ENCODE data around the genes IQCC and BSDC1.

- PRO-cap = no peak
- RAMPAGE, long total RNA, 3 experiments = no peak in any of the 3 experiments
Observed at GRCh38 chr1:31837691-31838392, 22.0 kb upstream of the SPOCD1 start.

- PRO-cap = no peak
- RAMPAGE, long total RNA, 3 experiments = no peak in any of the 3 experiments
Observed at GRCh38 chr1:31935626-31935980, 2.6 kb downstream of the PTP4A2 start.

- PRO-cap = no peak
- RAMPAGE, long total RNA, 3 experiments = no peak in any of the 3 experiments
Observed at GRCh38 chr1:32023377-32023816, 9.7 kb downstream of the KHDRBS1 start.

- PRO-cap = no peak
- RAMPAGE, long total RNA, 3 experiments = no peak in any of the 3 experiments
Observed at GRCh38 chr1:32042226-32042760, 28.6 kb downstream of the KHDRBS1 start.

DNA sequence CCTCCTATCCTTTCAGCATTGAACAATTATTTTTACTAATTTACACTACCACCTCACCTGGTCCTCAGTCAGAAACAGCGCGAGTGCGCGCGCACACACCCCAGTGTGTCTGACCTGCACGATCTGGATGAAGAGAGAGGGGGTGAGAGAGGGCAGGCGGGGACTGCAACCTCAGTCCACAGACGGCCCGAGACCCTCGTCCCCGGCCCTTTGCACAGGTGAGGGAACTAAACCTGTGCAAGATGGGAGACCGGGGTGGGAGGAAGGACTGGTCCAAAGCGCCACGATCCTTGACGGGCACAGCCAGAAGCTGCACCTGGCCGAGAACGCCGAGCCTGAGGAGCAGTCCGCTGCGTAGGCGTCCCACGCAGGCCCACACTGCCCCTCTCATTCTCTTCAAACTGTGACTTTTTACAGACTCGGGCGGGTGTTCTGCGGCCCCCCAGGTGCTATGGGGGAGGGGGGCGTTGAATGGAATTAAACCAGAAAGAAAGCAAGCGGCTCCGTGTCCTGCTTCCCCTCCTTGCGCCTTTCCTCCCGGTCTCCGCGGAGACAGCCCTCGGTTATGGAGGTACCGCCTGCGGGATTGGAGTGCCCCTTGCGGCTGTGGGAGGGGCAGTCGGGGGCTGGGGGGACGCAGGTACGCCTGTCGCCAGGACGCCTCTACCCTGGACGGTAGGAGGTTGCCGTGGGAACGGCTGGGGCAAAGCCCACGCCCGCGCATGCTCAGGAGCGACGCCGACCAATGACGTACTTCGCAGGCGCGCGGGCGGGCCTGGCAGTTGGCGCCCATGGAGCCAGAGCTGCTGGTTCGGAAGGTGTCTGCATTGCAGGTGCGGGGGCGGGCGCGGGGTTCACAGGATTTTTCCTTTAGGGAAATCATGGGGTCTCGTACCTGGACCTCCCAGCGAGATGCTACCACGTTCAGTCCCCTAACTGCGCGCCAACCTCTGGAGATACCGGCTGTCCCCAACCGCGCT lies at the start of gene IQCC:
IQCC (plus strand) TSS at position 781 of the 980 bp plus-strand sequence.
- PRO-cap = bidirectional peak, plus-strand start at position 758 of the sequence, minus-strand start at position 677 of the sequence
- RAMPAGE, long total RNA, 3 experiments = start-site peak on the plus strand in 3 of 3 experiments, centred at positions 759 to 765 of the sequence, 10 to 19 reads per replicate

DNA sequence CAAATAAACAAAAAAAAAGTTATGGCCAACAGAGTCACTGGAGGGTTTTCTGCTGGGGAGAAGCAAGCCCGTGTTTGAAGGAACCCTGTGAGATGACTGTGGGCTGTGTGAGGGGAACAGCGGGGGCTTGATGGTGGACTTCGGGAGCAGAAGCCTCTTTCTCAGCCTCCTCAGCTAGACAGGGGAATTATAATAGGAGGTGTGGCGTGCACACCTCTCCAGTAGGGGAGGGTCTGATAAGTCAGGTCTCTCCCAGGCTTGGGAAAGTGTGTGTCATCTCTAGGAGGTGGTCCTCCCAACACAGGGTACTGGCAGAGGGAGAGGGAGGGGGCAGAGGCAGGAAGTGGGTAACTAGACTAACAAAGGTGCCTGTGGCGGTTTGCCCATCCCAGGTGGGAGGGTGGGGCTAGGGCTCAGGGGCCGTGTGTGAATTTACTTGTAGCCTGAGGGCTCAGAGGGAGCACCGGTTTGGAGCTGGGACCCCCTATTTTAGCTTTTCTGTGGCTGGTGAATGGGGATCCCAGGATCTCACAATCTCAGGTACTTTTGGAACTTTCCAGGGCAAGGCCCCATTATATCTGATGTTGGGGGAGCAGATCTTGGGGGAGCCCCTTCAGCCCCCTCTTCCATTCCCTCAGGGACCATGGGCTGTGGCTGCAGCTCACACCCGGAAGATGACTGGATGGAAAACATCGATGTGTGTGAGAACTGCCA lies 18.0 kb upstream of the HDAC1 start:
- PRO-cap = no peak
- RAMPAGE, long total RNA, 3 experiments = no peak in any of the 3 experiments

DNA sequence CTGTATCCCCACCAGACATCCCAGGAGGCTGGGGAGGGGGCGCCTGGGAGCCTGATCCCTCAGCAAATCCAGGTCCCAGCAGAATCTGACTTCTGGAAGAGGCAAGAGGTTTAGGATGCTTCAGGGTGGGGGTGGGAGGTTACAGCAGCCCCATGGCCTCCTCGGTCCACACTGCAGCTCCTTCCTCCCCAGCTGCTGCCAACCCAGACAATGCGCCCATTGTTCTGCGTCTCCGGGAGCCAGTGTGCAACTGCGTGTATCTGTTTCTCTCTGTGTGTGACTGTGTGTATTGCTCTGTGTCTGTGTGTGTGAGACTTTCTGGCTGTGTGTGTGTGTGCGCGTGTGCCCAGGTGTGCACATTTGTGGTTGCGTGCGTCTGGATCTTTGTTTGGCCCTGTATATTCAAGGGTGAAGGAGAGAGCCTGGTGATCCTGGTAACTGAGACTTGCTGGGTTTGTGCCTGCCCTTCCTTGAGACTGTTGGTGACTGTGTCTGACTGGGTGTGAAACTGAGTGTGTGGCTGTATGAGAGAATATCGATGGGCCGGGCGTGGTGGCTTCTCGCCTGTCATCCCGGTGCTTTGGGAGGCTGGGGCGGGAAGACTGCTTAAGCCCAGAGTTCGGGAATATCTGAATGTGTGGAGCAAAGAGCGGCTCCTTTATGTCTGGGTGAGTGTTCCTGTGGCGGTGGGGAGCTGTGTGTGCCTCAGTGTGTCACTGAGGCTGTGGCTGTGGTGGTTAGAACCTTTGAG lies 2.4 kb upstream of the MARCKSL1 start:
- PRO-cap = no peak
- RAMPAGE, long total RNA, 3 experiments = no peak in any of the 3 experiments

GRCh38 chr1:32353705-32354544 lies 8.4 kb downstream of the FAM229A start:
- PRO-cap = no peak
- RAMPAGE, long total RNA, 3 experiments = no peak in any of the 3 experiments

DNA sequence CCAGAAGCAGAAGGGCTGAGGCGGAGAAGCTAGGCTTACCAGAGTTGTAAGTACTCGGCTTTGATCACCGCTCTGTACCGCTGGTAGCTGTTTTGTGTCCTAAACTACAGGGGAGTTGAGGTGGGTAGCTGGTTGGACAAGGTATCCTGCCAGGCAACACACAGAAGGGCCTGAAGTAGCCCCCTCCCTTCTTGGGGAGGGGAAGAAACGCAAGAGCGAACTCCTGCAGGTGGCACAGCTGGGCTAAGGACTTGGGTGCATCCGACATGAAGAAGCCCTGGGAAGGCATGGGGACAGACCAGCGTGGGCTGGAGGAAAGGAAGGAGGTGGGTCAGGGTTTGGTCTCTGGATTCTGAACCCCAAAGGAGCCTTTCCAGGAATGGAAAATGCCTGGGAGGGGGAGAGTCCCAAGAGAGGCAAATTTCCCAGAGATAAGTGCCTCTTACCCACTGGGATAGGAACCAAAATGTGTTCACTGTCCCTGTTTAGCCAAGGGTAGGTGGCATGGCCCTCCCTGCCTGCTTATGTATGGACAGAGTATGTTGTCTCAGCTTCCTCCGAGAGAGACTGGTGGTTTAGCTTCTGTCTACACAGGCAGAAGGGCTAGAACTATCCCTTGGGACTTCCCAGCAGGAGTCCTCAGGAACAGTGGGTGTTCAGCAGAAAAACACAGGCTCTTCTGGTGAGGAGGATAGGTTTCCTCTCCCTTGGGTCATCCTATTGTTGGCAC lies 3.5 kb downstream of the TSSK3 start:
- PRO-cap = no peak
- RAMPAGE, long total RNA, 3 experiments = no peak in any of the 3 experiments

DNA sequence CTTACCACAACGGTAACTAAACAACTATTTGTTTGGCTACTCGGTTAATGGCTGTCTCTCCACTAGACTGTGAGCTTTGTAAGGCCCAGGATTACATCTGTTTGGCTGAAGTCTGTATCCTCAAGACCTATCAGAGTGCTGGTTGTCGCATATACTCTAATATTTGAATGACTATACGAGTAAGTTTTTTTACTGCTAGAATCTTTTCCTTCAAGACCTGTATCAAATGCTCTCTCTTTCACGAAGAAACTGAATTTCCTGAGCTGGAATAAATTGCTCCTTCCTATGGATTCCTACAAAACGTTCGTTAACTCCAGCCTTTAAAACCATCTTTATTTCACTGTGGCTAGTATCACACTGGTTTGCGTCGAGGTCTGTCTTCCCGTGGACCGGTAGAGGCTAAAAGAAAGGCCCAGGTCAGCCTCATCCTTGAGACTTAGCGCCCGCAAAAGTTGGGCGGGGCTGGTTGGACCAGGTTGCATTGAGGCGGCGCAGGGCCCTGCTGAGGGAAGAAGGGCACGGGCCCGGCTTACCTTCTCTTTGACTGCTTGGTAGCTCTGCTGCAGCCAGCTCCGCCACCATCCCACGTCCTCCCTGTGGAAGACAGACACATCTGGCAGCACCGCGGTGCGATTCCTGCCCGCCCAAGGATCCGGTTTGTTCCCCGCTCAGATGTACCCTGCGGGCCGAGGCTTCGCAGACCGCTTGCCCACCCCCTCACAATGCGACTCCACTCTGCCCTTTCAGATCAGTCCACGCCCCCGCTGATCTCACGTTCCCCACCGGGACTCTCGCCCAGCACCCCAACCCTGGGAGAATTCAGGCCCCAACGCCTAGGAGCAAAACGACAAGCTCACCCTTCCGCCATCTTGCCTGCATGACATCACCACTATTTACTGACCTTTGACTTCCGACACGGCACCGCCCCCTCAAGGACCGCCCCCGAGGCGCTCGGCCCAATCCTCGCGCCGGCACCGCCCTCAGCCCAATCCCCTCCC lies at the start of gene BSDC1:
BSDC1 (minus strand) TSS at position 895 of the 998 bp plus-strand sequence.
- PRO-cap = bidirectional peak, plus-strand start outside the sequence, minus-strand start at position 879 of the sequence
- RAMPAGE, long total RNA, 3 experiments = start-site peak on the minus strand in 2 of 3 experiments, centred at positions 878 to 880 of the sequence, 83 to 129 reads per replicate

DNA sequence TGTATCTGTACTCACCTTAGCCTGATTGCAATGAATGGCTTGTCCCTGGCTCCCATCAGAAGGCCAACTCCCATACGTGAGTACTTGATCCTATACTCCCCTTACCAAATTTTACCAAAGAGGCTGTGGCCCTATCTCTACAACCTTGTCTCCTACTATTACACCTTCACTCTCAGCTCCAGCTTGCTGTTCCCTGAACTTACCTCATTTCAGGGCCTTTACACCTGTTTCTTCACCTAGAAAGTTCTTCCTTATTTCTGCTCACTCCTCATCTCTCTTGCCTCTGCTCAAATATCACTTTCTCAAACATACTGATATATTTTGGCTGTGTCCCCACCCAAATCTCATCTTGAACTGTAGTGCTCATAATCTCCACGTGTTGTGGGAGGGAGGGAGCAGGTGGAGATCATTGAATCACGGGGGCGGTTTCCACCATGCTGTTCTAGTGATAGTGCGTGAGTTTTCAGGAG lies 26.8 kb downstream of the ZBTB8OS start:
- PRO-cap = no peak
- RAMPAGE, long total RNA, 3 experiments = no peak in any of the 3 experiments

GRCh38 chr1:32655812-32656594 lies 5.0 kb downstream of the RBBP4 start:
- PRO-cap = no peak
- RAMPAGE, long total RNA, 3 experiments = no peak in any of the 3 experiments

- PRO-cap = no peak
- RAMPAGE, long total RNA, 3 experiments = no peak in any of the 3 experiments
Observed at GRCh38 chr1:32701278-32702161, 1.1 kb downstream of the SYNC start.

DNA sequence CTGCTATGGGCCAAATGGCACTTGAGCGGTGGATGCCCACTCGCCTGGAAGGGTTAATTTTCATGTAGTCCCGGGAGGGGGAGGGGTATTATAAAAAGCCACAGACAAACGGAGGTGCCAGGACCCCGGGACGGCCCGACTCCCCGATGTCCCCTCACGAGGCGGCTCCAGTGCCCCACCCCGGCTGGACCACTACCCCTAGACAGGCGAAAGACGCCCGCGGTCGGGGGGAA lies 344 bp downstream of the SYNC start:
- PRO-cap = no peak
- RAMPAGE, long total RNA, 3 experiments = no peak in any of the 3 experiments

DNA sequence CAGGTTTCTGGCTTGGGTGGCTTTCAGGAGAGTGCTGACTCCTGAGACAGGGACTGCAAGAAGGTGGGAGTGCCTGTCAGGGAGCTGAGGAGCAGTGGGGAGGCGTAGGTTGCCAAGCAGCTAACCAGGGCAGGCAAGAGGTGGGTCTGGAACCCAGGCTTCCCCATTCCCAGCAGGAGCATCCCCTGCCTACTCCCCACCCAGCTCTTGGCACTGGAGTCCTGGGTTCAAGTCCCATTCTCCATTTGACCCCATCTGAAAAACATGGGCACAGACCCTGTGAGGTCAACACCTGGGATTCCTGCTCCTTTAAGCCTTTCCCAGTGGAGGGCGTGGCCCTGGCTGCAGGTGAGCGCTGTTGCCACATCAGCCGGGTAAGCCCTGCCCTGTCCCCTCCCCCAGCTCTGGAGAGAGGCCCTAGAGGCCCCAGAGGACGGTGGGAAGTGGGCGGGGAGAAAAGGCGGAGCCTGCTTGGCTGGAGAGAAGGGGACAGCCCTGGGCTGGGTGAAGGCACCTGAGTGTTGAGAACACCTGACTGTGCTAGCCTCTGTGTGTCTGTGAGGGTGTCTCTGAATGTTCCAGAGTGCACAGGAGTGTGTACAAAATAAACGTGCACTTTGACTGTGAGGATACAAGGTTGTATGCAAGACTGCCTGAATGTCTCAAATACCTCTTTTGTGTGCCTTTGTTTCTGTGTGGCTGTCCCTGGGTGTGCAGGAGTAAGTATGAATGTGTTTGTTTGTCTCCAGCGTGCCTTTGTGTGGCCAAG lies 14.0 kb upstream of the SYNC start:
- PRO-cap = no peak
- RAMPAGE, long total RNA, 3 experiments = no peak in any of the 3 experiments

- PRO-cap = no peak
- RAMPAGE, long total RNA, 3 experiments = no peak in any of the 3 experiments
Observed at GRCh38 chr1:32742217-32742914, 736 bp downstream of the KIAA1522 start.

DNA sequence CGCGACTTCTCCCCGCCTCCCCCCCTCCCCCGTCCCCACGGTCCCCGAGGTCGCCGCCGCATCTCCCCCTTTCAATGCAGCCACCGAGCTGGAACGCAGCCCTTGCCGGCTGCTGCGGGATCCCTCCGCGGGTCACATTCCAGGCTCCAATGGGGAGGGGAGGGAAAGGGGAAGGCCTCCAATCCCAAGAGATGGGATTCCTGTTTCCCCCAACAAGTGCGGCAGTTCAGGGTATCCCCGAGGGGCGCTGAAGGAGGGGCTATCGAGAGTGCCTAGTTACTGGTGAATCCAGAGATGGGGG lies 13.2 kb downstream of the KIAA1522 start:
- PRO-cap = no peak
- RAMPAGE, long total RNA, 3 experiments = no peak in any of the 3 experiments

DNA sequence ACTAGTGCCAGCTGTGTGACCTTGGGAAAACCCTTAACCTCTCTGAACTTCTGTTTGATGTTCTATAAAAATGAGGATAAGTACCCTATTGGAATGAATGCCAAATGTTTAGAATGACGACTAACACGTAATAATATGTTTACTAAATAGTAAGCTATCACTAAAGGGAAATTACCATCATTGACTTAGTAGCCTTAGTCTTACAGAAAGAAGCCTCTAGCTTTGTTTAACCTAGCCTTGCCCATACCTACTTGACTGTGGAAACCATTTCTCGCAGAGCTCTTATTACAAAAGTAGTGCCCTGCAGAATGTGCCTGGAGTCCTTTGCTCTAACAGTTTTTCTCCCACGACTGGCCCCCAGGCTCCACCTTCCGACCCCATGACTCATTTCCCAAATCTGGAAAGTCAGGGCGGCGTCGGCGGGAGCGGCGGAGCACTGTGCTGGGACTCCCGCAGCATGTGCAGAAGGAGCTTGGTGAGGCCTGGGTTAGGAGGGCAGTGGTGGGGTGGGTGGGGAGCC lies 27.7 kb downstream of the KIAA1522 start:
- PRO-cap = no peak
- RAMPAGE, long total RNA, 3 experiments = no peak in any of the 3 experiments

GRCh38 chr1:32770214-32770740 lies 28.6 kb downstream of the KIAA1522 start:
- PRO-cap = no peak
- RAMPAGE, long total RNA, 3 experiments = no peak in any of the 3 experiments

DNA sequence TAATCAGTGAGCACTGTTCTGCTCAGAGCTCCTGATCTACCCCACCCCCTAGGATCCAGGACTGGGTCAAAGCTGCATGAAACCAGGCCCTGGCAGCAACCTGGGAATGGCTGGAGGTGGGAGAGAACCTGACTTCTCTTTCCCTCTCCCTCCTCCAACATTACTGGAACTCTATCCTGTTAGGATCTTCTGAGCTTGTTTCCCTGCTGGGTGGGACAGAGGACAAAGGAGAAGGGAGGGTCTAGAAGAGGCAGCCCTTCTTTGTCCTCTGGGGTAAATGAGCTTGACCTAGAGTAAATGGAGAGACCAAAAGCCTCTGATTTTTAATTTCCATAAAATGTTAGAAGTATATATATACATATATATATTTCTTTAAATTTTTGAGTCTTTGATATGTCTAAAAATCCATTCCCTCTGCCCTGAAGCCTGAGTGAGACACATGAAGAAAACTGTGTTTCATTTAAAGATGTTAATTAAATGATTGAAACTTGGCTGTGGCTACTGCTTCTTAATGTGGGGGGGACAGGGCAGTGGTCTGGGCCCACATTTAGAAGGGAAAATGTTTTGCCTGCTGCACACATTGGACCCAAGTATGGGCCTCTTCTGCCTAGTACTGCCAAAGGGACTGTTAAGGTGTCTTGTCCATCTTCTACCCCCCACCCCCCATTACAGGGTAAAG lies 33.0 kb downstream of the KIAA1522 start:
- PRO-cap = no peak
- RAMPAGE, long total RNA, 3 experiments = no peak in any of the 3 experiments